B cell (primary cell): ENCODE measurements around a stretch of chr17.

DNA sequence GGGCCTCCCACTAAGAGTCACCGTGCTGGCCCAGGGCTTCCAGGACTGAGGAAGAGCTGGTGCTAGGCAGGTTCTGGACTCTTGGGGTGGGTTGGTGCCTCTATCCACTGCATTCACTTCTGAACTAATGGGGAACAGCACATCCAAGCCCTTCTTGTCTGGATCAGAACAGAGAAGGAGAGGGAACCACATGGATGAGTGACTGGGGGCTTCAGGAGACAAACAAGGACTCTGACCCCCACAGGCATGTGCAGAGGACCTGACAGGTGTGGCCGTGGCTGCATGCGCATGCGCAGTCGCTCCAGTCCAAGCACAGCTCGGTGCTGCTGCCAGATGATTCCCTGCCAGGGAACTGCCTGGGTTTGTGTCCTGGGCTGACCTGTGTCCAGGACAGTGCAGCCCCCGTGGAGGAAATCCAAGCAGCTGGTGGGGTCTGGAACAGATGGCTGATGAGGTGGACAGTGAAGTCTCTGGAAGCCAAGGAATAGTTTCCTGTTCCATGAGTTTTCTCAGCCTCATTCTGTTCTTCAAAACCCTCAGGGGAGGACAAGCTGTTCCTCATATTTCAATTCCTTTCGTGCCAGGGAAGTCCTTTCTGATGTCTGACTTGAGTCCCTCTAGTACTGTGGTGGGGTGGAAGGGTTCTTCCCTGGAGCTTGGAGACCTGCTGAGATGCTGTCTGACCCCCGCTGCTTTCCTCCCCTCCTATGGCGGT, 27.3 kb downstream of the LASP1 start:
- PRO-cap: no peak
- CAGE, long polyA plus RNA: no peak

- PRO-cap: no peak
- CAGE, long polyA plus RNA: no peak
Observed at GRCh38 chr17:39046939-39047393, 79.8 kb upstream of the FBXO47 start.

- PRO-cap: no peak
- CAGE, long polyA plus RNA: no peak
Observed at GRCh38 chr17:39092816-39093434, 58.5 kb downstream of the PLXDC1 start.

DNA sequence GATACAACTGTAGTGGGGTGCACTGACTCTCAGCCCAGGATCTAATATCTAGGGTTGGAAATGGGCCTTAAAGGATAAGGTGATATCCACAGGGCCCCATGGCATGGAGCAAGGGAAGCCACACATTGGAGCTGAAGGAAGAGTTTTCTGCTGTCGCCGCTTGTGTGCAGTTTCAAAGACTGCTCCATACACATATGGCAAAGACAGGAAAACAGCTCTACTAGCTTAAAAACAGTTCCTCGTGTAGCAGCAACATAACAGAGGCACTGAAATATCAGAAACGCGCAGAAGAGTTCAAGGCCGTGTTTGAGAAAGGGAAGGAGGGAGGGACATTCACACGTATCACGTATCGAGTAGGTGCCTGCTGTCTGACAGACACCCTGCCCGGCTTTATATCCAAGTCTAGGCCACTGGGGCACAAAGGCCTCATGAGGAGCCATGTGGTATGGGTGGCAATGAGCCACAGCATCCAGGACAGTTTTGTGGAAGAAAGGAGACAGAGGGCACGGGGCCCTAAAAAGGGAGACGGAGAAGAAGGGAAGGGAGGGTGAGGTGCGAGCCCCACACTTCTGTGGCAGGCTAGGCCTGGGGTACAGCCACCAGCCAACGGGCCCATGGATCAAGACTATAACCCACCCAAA, 50.4 kb downstream of the PLXDC1 start:
- PRO-cap: no peak
- CAGE, long polyA plus RNA: no peak

DNA sequence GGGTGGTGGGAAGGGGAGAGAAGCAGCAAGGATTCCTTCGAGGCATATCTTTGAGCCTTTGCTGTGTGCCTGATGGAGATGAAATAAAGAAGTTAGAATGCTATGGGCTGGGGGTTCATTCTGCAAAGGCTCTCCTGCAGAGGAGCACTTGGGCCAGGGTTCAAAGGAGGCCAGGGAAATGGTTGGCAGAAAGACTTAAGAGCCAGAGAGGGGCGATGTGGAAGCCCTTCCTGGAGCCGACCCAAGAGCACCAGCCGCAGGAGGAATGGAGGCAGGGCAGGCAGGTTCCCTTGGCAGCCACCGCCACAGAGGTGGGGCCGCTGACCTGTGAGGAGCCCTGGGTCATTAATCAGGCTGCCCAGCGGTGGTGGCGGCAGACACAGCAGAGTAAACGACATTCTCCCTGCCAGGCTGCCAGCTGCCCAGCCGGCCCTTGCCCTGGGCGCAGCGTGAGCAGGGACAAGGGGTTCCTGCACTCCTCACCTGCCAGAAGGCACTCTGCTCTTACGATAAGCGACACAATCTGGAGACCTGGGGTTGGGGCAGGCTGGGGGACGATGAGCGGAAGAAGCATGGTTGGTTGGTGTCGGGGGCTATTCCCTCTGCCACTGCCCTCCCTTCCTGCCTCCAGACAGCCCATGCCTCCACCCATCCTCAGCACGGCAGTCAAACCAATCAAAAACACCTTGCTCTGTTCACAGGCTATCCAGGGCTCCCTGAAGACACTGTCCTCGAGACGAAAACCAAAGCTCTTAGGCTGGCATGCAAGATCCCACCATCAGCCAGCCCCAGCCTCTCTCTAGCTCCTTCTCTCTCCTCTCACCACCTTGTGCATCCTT, 40.9 kb downstream of the PLXDC1 start:
- PRO-cap: no peak
- CAGE, long polyA plus RNA: no peak

GRCh38 chr17:39132289-39132570, 19.2 kb downstream of the PLXDC1 start:
- PRO-cap: no peak
- CAGE, long polyA plus RNA: no peak

GRCh38 chr17:39207970-39208602, 8.0 kb downstream of the RPL19 start:
- PRO-cap: no peak
- CAGE, long polyA plus RNA: no peak

- PRO-cap: bidirectional peak, plus-strand start at chr17:39209903, minus-strand start at chr17:39209850
- CAGE, long polyA plus RNA: no peak
Observed at GRCh38 chr17:39209528-39210533, 9.7 kb downstream of the RPL19 start.

- PRO-cap: no peak
- CAGE, long polyA plus RNA: no peak
Observed at GRCh38 chr17:39239558-39240096, 13.9 kb upstream of the STAC2 start.

DNA sequence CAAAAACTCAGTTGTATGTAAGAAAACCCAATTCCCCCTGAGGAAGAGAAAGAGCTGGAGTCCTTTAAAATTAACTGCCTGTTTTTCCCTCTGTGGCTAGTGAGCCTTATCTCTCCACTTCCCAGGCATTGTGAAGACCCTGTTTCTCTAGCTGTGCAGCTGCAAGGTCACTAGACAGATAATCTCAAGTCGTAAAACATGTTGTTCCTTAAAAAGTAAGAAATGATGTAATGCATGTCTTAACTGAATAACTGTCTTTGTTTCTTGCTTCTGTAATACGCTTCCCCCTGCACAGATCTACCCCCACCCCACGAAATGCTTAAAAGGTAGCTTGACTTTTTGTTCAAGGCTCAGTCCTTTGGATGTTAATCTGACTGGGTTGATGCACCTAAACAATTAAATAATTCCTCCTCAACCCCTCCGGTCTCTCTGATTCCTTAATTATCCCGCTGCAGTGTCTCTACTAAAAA, 66.4 kb downstream of the FBXL20 start:
- PRO-cap: no peak
- CAGE, long polyA plus RNA: no peak

- PRO-cap: no peak
- CAGE, long polyA plus RNA: no peak
Observed at GRCh38 chr17:39440347-39440851, 10.7 kb downstream of the MED1 start.

DNA sequence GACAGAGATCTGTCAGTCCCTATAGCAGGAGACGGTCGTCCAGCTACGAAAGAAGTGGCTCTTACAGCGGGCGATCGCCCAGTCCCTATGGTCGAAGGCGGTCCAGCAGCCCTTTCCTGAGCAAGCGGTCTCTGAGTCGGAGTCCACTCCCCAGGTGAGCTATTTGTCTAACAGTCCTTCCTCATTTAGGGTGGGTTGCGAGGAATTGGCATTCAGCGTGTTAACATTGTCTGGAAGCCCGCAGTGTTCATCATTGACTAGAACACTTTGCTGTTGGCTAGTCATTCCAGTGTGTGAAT, 1.6 kb downstream of the CDK12 start:
- PRO-cap: no peak
- CAGE, long polyA plus RNA: no peak

DNA sequence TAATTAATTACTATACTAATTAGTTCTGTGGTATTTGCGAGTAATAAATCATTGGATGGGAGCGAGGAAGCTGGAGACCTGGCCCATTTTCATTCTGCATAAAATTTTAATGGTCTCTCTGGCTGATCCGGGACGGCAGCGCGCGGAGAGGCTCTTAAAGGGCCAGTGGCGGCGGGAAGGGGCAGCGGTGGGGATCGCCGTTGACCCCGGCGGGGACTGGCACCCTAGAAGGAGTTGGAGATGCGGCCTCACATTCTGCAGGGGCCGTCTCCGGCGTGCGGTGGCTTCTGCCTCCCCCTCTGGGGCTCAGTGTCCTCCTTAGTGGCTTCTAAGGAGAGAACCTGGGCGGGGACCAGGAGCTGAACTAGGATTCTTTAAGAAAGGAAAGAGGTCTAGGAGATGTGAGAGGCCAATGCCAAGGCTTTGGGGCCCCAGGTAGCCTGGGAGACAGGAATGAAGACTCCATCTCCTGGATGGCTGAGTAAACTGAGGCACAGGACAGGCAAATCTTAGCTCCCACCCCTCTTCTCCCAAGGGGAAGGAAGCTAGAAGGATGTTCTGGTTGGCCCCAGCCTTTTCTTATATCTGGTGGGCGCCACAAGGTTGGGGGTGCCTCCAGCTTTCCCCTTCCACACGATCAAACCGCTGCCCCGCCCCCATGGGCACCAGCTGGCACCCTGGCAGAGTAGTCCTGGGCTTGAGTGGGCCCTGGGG, 8.1 kb upstream of the PPP1R1B start:
- PRO-cap: no peak
- CAGE, long polyA plus RNA: no peak

- PRO-cap: no peak
- CAGE, long polyA plus RNA: no peak
Observed at GRCh38 chr17:39627935-39628973, 1.5 kb downstream of the PPP1R1B start.

DNA sequence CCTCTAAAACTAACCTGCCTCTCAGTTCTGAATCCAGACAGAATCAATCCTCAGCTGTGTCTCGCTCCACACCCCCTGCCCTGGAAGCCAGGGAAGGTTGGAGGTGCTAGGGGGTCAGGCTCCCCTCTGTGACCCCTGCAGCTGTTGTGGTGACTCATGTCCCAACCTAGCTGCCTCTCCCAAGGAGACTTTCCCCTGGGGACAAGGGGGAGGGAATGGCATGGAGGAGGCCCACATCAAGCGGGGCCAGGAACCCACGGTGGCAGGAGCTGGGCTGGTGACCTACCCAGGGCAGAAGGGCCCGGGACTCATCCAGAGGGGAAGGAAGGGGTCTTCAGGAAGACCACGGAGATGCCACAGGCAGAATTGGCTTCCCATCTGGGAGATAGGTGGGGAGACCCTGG, 1.3 kb upstream of the PNMT start:
- PRO-cap: no peak
- CAGE, long polyA plus RNA: no peak

GRCh38 chr17:39669792-39670879, 1.9 kb downstream of the PNMT start:
- PRO-cap: no peak
- CAGE, long polyA plus RNA: no peak

DNA sequence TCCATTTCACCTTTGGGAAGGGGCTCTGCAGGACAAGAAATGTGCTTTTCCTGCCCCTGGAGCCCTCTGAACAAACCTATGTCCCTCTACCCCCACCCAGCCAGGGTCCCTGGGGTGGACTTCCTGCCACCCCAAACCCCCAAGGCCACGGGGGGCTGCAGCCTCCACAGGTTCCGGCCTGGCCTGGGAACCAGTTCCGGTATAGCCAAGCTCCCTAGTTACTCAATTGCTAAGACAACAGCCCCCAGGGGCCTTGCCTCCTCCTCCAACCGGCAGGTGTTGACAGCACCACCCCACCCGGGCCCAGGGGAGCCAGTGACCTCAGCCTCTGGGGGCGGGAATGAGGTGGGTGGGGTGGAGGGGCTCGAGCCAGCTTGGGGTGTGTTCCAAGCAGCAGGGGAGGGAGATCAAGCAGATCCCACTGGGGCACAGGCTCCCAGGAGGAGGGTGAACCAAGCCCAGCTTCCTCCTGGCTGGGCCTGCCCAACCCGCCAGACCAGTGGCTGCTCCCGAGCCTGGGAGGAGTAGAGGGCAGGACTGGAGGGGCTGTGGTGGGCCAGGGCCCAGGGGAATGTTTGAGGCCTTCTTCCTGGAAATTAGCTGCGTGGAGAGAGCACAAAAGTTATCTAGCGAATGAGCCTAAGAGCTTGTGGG, 6.6 kb downstream of the PNMT start:
- PRO-cap: no peak
- CAGE, long polyA plus RNA: no peak

GRCh38 chr17:39679275-39679953, 8.4 kb downstream of the PGAP3 start:
- PRO-cap: bidirectional peak, plus-strand start at chr17:39679703, minus-strand start at chr17:39679628
- CAGE, long polyA plus RNA: no peak

GRCh38 chr17:39679954-39680264, 7.9 kb downstream of the PGAP3 start:
- PRO-cap: no peak
- CAGE, long polyA plus RNA: no peak

- PRO-cap: no peak
- CAGE, long polyA plus RNA: no peak
Observed at GRCh38 chr17:39724519-39725600, 5.5 kb downstream of the MIEN1 start.